GM12891 (cell line): ENCODE measurements around a stretch of chr13.

- RRBS = 2% methylated on average over 1 of the region's 32 CpGs
Observed at GRCh38 chr13:113491441-113492291, 845 bp downstream of the TMCO3 start.

DNA sequence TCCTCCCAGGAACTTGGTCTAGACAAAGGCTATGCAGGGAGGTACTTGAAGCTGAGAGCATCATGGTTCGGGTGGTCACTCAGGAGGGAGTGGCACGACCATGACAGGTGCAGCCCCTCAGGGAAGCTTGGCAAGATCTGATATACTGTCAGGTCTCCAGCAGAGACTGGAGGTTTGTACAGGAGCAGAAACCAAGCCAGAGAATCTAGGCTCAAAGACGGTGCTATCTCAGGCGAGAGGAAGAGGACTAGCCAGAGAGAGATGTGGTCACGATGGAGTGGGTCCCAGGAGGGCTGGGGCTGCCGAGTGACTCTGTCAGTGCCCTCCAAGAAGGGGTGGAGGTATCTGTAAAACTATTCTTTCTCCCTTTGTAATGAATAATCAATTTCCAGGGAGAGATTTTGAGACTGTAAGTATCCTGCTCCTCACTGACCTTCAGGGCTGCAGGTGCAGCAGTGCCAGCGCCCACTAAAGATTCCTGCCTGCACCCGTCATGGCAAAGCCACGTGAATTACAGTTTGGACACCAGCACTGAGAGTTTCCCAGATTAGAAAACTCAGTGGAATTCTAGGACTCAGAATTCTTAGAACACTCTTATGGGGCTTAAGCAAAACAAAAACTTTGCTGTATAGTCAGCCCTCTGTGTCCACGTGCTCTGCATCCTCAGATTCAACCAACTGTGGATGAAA lies 9.9 kb downstream of the TMCO3 start:
- RRBS = no CpG with 5 or more reads among the region's 10 CpGs

DNA sequence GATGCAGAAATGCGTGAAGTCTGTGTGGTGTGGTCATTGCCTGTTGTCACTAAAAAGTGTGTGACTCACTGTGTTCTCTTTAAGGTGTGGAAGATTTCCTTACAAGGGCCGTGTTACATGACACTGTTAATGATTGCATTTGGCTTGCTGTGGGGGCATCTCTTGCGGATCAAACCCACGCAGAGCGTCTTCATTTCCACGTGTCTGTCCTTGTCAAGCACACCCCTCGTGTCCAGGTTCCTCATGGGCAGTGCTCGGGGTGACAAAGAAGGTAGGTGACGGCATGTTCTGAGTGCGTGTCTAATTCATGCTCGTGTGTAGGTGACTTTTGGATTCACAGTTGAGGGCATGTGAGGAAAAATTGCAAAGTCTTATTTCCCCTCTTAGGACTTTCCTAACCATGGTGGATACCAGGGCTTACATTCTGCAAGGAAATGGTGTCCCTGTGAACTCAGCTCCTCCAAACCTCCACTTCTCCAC lies 19.4 kb downstream of the TMCO3 start:
- RRBS = no CpG with 5 or more reads among the region's 11 CpGs

DNA sequence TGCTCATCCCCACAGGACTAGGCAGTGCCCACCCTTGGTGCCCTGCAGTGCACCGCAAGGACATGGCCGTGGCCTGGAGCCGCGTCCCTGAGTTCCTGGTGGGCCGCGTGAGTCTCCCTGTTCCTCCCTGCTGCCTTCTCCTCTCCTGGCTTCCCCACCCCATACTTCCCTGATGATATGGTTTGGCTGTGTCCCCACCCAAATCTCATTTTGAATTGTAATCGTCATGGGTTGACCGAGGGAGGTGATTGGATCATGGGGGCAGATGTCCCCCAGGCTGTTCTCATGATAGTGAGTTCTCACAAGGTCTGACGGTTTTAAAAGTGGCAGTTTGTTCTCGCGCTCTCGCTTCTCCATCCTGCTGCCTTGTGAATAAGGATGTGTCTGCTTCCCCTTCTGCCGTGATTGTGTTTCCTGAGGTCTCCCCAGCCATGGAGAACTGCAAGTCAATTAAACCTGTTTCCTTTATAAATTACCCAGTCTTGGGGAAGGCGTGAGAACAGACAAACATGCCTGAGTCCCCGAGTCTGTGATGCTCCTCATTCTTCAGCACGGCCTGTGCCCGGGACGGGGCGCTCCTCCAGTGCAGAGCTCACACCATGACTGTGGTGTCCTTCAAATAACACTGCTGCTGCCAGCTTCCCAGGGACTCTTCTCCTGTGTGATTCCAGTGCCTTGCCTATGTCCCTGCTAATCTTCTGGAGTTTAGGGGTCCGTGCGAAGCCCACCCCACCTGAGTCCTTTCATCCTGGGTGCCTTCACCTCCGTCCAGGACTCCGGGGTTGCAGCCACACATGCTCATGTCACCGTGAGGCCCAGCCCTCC lies 31.4 kb upstream of the TFDP1 start:
- RRBS = no CpG with 5 or more reads among the region's 24 CpGs

GRCh38 chr13:113741819-113742514 lies 17.1 kb upstream of the TMEM255B start:
- RRBS = no CpG with 5 or more reads among the region's 17 CpGs

DNA sequence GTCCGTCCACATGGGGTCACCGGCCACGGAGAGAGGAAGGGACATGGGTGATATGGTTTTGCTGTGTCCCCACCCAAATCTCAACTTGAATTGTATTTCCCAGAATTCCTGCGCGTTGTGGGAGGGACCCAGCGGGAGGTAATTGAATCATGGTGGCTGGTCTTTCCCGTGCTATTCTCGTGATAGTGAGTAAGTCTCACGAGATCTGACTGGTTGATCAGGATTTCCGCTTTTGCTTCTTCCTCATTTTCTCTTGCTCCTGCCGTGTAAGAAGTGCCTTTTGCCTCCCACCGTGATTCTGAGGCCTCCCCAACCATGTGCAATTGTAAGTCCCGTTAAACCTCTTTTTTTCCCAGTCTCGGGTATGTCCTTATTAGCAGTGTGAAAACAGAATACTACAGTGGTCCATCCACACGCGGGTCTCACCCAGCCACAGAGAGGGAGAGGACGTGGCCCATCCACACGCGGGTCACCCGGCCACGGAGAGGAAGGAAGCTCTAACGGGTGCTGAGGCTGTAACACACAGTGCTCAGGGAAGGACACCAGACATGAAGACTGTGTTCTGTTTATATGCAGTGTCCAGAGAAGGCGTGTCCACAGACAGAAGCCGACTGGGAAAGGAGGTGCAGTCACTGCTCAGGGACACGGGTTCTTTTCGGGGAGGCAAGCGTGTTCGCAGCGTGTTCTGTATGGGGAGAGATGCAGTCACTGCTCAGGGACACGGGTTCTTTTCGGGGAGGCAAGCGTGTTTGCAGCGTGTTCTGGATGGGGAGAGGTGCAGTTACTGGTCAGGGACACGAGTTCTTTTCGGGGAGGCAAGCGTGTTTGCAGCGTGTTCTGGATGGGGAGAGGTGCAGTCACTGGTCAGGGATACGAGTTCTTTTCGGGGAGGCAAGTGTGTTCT lies 48.3 kb downstream of the GAS6 start:
- RRBS = no CpG with 5 or more reads among the region's 39 CpGs

GRCh38 chr13:113841573-113842235 lies 22.2 kb downstream of the GAS6 start:
- RRBS = no CpG with 5 or more reads among the region's 17 CpGs

GRCh38 chr13:113862062-113862774 lies 1.7 kb downstream of the GAS6 start:
- RRBS = 80% methylated on average over 4 of the region's 22 CpGs

GRCh38 chr13:113863816-113863921 lies 207 bp downstream of the GAS6 start:
- RRBS = 6% methylated on average over 10 of the region's 16 CpGs

DNA sequence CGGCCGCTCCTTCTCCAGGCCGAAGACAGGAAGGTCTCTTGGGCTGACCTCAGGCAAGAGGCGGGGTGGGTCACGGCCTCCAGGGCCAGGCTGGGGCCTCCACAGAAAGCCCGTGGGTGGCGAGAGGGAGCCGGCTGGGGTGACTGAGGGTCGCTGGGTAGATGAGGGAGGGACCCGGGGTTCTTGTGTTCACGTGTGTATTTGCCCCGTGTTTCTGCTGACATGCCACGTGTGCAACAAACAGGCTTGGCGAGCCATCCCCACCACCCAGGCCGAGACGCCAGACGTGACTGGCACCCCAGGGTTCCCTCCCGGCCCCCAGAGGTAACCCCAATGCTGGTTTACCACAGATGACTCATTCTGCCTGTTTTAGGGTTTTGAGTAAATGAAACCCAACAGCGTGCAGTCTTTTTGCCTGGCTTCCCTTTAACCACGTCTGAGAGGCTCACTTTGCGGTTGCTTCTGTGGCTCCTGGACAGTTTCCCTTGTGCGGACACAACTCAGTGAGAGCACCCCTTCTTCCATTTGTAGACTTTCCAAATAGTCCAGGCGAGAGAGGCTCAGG lies 42.9 kb downstream of the C13orf46 start:
- RRBS = no CpG with 5 or more reads among the region's 23 CpGs

DNA sequence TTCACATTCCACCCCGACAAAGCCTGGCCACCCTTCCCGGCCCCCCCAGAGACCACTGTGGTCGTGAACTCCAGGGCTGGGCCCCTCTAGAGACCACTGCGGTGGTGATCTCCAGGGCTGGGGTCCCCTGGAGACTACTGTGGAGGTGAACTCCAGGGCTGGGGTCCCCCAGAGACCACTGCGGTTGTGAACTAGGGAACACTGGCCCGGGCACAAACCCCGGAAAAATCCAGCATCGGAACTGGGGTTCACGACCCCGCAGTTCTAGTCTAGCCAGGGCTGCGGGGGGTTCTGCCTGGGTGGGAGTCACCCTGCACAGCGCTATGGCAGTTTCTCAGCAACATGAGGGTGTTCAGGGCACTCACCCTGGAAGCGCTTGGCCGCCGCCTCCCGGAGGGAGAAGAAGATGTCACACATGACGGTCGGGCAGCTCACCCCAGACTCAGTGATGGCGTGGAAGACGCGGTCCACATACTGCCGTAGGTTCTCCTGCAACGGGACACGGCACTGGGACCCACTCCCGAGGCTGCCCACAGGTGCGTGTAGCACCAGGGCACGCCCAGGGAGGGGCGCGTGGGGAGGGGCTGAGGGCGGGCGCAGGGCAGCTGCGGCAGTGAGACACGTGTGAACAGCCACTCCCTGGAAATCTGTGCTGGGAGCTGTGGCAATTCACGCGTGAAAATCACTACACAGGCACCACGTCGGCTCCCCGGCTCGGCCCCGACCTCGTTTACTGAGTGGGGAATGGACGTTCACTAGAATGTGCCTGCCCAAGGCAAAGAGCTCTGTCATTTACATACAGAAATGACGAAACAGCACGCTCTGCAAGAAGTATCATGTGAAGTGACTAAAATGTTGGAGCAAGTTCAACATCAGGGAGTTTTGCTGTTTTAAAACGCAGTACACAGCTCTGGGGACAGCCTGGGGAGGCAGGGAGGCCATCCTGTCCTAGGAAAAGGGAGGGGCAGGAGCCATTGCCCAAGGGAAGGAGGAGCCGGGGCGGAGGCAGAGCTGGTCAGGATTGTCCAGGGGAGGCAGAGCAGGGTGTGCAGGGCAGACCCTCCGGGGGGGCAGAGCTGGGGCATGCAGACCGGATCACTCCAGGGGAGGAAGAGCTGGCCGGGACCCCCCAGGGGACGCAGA lies 41.3 kb upstream of the C13orf46 start:
- RRBS = 98% methylated on average over 3 of the region's 51 CpGs

DNA sequence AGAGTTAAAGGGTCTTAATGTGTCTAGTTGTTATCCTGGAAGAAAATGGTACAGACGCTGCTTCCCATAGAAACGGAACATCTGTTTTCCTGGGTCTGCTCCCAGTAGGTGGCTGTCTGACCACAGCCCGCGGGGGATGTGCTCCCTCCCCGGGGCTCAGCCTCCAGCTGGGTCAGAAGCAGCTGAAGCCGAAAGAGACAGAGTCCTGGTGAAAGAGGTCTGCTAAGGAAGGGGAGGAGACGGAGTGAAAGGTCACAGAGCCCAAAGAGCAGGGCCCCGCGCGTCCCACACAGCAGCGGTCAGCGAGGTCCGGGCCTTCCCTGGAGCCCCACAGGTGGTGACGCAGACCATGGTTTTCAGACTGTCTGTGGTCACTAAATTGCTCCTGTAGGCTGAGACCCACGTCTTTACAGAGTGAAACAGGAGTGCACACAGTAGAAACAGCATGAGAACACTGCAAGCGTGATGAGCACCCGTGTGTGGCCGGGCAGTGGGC lies 51.9 kb upstream of the C13orf46 start:
- RRBS = no CpG with 5 or more reads among the region's 18 CpGs

- RRBS = 97% methylated on average over 15 of the region's 32 CpGs
Observed at GRCh38 chr13:114060354-114060938, 72.0 kb downstream of the RASA3 start.

DNA sequence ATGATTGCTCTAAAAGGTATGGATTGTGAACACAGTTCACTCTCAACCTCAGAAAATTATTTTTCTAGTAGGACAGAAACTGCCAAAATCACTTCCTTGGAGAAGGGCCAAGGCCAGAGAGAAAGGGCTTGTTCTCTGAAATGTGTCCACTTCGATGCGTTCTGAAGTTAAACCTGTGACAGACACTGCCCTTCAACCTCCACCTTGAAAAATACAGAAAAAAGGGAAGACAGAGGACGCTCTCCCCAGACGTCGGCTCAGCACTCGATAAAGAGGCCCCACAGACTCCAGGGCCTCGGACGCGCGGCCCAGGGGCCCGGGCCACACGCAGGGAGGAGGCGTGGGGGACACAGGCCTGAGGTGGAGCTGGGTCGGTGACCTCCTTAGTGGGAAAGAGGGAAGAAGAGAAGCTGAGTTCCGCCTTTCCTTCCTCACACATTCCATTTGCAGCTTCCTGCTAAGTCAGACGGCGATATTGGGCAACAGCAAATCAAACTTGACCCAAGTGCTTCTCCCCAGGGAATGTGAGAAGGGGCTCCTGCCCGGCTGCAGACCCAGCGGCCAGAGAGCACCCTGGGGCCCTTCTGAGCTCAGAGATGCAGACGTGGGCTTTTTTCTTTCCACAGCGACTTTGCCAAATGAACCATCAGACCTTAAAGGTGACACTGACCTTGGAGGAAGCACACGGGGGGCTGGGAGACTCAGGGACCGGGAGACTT lies 63.5 kb downstream of the RASA3 start:
- RRBS = no CpG with 5 or more reads among the region's 23 CpGs

DNA sequence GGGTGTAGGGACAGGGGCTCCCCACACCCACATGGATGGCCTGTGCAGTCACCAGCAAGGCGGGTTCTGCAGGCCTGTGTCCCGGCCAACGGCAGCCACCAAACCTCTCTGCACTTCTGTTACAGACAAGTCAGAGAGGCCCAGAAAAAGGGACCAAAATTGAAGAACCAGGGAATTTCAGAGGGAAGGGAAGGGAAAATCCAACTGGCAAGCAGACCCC lies 31.5 kb downstream of the RASA3 start:
- RRBS = 1% methylated on average over 2 of the region's 3 CpGs

GRCh38 chr13:114113872-114114427 lies 18.5 kb downstream of the RASA3 start:
- RRBS = no CpG with 5 or more reads among the region's 29 CpGs

DNA sequence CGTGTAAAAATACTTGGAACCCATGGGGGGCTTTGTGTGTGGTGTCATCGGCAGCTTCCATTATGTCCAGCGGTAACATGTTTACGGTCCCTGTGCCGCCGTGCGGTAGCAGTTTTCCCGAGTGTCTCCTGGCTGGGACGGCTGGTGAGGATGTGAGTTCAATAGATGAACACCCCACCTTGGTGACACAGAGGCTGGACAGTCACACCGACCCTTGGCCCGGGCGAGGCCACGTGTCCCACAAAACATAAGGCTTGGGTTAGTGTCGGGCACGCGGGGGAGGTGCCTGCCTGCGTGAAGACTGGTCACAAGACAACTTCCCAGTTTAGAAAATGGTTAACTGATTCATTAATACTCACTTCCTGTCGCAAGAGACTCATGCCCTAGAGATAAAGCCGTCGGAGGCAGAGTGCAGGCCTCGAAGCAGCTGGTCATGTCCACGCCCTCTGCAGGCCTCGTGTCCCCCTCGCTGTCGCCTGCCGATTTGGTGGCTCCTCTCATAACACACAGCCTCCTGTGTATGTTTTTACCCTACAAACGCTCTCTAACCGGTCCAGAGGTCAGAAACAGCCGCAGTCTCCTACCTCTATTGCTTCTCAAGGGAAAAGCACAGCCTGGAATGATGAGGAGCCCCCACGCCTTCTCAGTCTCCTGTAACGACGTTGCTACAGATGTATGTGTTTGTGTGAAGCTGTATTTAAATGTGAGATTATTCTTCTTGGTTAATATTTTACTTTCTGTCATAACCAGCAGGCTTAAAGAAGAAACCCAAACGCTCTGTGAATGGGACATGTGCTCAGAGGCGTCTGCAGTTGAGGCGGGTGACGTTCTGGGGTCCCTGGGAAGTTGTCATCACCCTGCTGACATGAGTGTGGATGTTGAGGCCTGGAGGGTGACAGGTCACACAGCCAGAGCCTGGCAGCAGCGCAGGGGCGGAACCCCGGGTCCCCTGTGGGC lies 17.0 kb downstream of the RASA3 start:
- RRBS = no CpG with 5 or more reads among the region's 39 CpGs

- RRBS = no CpG with 5 or more reads among the region's 33 CpGs
Observed at GRCh38 chr13:114140026-114140945, 7.9 kb upstream of the RASA3 start.

DNA sequence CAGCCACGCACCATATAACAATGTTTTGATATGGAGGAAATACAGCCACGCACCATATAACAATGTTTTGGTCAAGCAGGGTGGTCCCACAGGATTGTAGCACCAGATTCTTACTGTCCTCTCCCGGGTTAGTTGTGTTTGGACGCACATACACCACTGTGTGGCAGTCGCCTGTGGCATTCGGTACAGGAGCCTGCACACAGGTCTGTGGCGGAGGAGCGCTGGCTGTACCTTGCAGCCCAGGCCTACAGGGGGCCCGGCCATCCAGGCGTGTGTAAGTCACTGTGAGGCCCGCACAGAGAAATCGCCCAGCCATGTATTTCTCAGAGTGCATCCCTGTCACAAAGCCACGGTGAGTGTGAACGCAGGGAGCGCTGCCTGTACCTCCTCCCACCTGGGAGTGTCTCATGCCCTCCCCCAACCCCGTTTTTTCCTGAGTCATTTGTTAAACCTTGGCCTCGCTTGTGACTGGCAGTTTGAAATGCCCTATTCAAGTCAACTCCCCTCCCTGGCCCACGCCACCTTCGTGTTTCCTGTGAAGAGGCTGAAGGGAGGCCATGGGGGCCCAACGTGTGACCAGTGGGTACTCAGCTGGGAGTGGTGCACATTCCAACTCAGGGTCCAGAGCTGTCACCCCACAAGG lies 11.4 kb upstream of the RASA3 start:
- RRBS = no CpG with 5 or more reads among the region's 20 CpGs

GRCh38 chr13:114228139-114228607 lies 6.5 kb upstream of the CDC16 start:
- RRBS = no CpG with 5 or more reads among the region's 12 CpGs